HTR-8/SVneo (cell line): ENCODE measurements around the genes GSTA2 and GSTA1.

- RRBS: no CpG with 5 or more reads among the region's 12 CpGs
Measured at GRCh38 chr6:52503492-52504134, 73.2 kb downstream of the TRAM2 start.

GRCh38 chr6:52505418-52505999, 71.4 kb downstream of the TRAM2 start:
- RRBS: no CpG with 5 or more reads among the region's 12 CpGs

GRCh38 chr6:52537205-52537664, 39.6 kb downstream of the TRAM2 start:
- RRBS: no CpG with 5 or more reads among the region's 4 CpGs

GRCh38 chr6:52574496-52575184, 2.2 kb downstream of the TRAM2 start:
- RRBS: no CpG with 5 or more reads among the region's 9 CpGs

- RRBS: no CpG with 5 or more reads among the region's 1 CpG
Measured at GRCh38 chr6:52763186-52763748, at the start of gene GSTA2. GSTA2 (minus strand) TSS chr6:52763475.

DNA sequence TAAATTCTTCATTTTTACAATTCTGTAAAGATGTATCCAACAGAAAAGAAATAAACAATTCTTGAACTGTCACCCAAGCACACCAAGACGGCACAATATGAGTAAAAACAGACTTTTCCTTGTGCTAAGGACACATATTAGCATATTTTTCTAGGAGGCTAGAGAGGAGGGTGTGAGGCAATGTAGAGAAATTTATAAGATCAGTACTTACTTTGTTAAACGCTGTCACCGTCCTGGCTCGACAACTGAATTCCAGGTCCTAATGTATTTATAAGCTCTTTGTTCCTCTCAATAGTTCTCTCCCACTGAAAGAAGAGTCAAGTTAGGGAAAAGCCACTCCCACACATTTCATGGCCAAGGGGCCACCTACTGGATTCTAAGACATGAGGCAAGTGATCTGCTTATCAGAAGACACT, at the start of gene GSTA1:
Gene GSTA1 (minus strand): TSS at position 243 of the 416 bp plus-strand sequence.
- RRBS: no CpG with 5 or more reads among the region's 4 CpGs

DNA sequence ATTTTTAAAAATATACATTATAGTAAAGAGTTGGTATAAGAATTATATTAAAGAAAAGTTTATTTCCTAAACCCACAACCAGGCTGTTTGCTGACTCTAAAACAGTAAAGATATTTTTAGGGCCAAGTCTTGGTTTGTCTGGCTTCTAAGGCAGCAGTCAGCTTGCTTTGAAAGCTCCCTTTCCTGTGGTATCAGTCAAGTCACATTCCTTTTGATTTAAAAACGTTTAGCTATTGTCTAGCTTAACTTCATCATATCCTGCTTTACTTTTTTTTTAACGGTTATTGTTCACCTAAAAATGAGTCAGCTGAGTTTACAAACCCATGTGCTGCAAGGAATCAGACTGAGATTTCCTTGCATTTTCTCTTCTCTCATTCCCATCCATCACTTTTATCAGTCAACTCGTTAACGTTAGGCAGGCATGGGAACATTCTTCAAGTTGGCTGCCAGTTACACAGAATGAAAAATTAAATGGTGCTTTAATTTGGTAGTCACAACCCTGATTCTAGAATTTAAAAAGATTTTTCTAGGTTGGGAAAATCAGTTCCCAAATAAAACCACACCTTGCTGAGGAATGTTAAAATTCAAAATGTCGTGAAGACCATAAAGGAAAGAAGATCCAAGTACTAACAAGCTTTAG, 46.0 kb downstream of the ELOVL5 start:
- RRBS: no CpG with 5 or more reads among the region's 5 CpGs

- RRBS: no CpG with 5 or more reads among the region's 6 CpGs
Measured at GRCh38 chr6:53461486-53462146, 83.3 kb downstream of the GCLC start.

- RRBS: no CpG with 5 or more reads among the region's 6 CpGs
Measured at GRCh38 chr6:53493310-53493852, 51.5 kb downstream of the GCLC start.

- RRBS: no CpG with 5 or more reads among the region's 6 CpGs
Measured at GRCh38 chr6:53515754-53516349, 29.0 kb downstream of the GCLC start.

DNA sequence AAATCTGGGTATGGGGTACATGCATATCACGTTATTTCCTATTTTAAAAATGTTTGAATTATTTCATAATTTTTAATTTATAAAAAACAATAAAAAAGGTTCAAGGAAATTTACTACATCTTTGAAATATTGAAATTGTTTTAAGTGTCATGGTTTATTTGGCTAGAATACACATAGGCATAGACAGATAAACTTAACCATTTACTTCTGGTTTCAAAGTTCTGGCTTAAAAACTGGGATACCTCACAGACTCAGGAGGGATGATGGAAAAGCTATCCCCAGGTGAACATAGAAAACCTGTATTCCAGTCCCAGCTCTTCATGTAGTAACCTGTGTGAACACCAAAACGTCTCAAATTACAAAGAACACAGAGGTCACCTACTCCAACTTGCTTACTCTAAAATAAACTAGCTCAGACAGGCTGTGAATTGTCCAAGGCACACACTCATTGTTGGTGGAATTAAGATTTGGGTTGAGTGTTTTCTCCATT, 48.5 kb upstream of the LRRC1 start:
- RRBS: no CpG with 5 or more reads among the region's 2 CpGs

DNA sequence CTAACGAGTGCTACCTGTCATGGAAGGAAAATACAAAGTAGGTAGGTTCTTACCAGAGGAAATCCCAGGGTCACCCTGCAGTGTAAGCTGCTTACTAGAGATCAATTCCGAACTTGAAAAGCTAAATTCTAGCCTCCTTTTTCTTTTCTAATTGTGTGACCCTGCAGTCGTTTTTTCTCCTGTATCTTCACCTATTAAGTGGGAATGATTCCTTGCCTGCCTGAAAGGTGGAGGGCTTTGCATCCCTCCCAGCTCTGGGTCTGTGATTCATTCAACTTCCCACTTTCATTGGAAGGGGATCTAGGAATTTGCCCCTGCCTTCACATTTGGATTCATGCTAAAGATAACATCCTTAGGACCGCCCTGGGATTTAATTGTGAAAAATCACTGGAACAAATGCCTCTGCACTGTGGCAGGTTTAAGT, 104.5 kb downstream of the LRRC1 start:
- RRBS: no CpG with 5 or more reads among the region's 4 CpGs

- RRBS: no CpG with 5 or more reads among the region's 3 CpGs
Measured at GRCh38 chr6:54010882-54011180, 100.4 kb upstream of the MLIP start.

DNA sequence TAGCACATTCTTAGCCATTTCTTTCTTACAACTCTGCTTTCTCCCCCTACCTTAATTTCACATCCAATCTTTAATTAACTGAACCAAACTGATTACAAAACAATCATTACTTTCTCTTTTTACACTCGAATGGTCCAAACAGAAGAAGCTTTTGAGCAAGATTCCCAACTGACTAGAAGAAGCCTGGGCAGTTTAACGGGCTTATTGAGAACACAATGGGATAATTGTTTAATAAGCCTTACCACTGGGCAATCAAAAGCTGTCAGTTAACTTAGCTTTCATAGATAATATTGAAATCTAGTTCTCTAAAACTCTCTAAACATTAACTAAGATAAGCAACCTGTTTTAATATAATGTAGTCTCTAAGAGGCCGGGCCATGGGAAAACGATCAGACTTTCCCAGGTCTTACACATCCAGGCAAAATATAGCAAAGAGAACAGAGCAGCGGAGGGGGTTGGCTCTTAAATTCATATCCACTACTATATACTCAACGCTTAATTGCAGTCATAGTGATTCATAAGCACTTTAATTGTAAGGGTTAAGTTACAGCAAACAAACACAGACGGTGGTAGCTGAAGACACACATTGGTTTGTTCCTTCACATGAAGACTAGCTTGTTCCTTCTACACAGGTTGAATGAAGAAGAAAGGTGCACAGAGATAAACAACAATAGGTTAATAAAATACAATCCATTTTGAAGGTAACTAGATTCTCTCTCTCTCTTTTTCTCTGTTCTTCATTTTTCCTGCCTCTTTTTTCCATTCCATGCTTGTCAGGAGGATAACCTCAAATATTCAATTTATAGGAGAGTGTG, 128.0 kb upstream of the FAM83B start:
- RRBS: no CpG with 5 or more reads among the region's 7 CpGs

- RRBS: no CpG with 5 or more reads among the region's 3 CpGs
Measured at GRCh38 chr6:56311144-56311533, 63.8 kb upstream of the COL21A1 start.

GRCh38 chr6:56372264-56372513, 124.8 kb upstream of the COL21A1 start:
- RRBS: no CpG with 5 or more reads among the region's 1 CpG

DNA sequence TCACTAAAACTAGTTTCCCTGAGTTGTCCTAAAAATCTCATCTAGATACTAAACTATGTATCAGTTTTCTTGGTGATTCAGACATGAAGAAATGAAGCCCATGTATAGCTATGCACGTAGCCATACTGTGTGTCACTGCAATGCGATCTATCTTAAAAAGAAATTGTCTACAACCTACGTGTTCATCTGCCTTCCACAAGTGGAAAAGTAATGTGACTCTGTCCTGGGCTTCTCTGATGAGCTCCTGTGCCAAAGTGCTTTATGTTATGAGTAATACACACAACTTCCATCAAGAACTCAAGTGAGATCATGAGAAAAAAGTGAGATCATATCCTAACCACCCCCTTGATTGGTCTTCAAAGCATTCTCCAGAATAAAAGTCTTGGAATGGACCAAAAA, 281.0 kb upstream of the COL21A1 start:
- RRBS: no CpG with 5 or more reads among the region's 3 CpGs

- RRBS: no CpG with 5 or more reads among the region's 6 CpGs
Measured at GRCh38 chr6:56534902-56535356, 287.5 kb upstream of the COL21A1 start.

DNA sequence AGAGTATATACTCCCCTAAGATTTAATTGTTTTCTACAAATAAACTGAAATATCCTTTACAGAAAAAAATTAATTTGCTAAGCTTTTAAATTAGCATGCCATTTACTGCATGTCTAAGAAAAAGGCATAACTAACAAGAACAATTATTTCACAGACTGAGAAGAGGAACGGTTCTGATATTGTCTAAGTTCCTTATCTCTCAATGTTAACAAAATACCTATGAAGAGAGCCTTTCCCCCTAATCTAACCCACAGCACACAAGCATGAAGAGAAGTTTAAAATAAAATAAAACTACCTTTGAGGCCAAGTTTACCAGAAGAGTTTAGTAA, 291.9 kb upstream of the COL21A1 start:
- RRBS: no CpG with 5 or more reads among the region's 1 CpG

GRCh38 chr6:56808711-56809605, 145.7 kb downstream of the DST start:
- RRBS: no CpG with 5 or more reads among the region's 3 CpGs